ENCODE measurements around a stretch of chr12.

DNA sequence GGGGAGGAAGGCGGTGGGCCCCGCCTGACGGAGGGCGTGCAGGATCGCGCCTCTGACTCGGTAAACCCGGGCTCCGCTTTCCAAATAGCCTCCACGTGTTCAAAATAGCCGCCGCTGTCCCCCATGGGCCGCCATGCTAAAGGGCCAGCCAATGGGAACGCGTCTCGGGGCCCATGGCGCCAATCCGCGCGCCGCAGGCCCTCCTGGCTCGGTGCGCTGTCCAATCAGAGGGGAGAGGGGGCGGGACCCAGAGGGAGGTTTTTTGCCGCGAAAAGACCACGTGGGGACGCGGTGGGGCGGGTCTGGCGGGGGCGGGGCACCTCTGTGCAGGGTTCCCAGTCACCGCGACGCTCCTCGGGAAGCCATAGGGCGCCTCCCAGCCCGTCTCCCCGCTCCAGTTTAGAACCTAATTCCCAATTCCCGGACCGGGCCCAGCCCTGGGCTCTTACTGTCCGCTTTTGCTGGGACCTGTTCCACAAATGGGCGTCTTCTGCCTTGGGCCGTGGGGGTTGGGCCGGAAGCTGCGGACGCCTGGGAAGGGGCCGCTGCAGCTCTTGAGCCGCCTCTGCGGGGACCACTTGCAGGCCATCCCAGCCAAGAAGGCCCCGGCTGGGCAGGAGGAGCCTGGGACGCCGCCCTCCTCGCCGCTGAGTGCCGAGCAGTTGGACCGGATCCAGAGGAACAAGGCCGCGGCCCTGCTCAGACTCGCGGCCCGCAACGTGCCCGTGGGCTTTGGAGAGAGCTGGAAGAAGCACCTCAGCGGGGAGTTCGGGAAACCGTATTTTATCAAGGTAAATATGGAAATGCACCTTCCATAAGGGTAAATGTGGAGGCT is 668 bp downstream of the UNG start:
- PRO-cap, result unidirectional peak, plus-strand start at position 347 of the sequence; unidirectional peak, plus-strand start at position 524 of the sequence; unidirectional peak, plus-strand start at position 676 of the sequence

DNA sequence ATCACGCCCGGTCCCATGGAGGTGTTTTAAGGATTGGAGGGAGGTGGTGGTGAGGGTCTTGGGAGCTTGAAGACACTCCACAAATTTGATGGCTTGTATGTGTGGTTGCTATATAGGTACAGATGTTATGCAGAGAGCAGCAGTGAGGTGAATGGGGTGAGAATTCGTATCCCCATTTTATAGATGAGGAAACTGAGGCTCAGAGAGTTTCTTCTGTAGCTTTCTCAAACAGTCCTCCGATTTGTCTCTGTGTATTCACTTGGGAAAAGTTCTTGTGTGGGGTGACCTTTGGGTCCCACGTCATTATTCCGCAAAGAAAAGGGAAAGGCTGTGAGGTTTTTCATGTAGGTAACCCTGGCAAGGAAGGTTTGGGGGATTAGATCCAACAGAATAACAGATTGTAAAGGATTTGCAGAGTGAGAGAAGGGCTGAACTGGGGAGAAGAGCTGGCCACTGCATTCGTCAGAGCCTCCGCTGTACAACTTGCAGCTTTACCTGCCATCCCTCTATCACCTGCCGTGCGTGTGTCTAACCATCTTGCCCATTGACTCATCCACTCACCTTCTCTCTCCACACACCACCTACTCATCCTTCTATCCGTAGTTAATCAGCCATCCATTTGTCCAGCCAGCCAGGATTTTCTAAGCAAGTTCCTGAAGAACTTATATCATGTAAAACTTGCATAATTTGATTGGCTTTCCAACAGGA is 16.2 kb downstream of the ACACB start:
- PRO-cap, result no peak

DNA sequence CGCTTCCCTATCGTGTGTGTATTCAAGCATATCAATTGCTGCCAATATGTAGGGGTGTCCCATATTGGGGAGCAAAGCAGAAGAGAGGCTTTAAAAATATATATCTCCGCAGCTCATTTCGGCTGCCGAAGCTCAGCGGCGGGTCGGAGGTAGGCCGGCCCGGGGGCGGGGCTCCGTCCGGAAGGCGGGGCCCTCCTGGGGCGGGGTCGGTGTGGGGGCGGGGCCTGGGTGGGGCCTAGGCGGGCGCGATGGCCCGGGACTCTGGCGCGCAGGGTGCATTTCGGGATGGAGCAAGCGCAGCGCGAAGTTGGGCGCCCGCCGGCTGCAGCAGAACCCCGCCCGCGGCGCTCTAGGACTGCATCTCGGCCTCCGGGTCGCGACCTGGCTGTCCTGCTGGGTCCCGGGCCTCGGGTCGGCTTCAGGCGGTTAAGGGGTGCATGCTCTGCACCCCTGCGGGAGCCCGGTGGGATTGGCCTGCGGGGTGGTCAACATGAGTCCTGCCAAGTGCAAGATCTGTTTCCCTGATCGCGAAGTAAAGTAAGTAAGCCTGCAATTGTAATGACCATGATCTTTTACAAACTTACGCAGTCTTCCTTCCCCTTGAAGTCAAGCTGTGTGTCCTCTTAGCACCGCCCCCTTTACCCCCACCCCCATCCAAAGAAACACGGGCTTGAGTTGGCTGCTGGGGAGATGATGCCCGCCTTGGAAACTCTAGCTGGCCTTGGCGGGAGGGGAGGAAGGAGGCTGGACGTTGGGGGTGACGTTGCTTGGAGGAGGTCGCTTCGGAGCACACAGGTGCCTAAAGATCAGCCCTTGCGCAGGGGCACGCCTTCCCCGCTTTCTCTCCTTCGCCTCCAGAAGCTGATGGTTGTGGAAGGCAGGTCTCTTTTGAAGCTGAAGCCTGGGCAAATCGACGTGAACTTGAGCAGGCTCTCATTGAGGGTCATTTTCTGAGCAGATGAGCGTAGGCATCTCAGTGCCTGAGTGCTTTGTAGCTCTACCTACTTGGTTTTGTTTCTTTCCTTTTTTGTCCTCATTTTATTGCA is 38.3 kb downstream of the ACACB start:
- PRO-cap, result bidirectional peak, plus-strand start at position 278 of the sequence, minus-strand start at position 156 of the sequence; bidirectional peak, plus-strand start at position 857 of the sequence, minus-strand start at position 602 of the sequence

GRCh38 chr12:109264539-109265633 is 44.2 kb downstream of the FOXN4 start:
- PRO-cap, result no peak

GRCh38 chr12:109446906-109447310 is 30.2 kb downstream of the KCTD10 start:
- PRO-cap, result no peak

- PRO-cap, result no peak
These were observed 9.3 kb downstream of the KCTD10 start for GRCh38 chr12:109467681-109468329.

GRCh38 chr12:109540347-109541038 is 32.8 kb downstream of the MMAB start:
- PRO-cap, result no peak

DNA sequence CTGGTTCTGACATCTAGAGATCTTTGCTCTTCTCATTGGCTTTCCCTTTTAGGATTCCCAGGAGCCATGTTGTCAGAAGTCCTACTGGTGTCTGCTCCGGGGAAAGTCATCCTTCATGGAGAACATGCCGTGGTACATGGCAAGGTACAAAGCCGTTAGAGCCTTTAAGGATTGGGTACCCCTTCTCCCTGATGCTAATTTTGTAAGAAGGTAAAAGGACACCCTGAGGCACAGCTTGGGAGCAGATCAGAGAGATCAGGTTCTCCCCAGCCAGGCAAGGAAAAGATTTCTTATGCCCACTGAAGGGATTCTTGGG is 1.1 kb downstream of the MVK start:
- PRO-cap, result no peak

- PRO-cap, result no peak
These were observed 7.5 kb downstream of the MVK start for GRCh38 chr12:109580895-109581778.

DNA sequence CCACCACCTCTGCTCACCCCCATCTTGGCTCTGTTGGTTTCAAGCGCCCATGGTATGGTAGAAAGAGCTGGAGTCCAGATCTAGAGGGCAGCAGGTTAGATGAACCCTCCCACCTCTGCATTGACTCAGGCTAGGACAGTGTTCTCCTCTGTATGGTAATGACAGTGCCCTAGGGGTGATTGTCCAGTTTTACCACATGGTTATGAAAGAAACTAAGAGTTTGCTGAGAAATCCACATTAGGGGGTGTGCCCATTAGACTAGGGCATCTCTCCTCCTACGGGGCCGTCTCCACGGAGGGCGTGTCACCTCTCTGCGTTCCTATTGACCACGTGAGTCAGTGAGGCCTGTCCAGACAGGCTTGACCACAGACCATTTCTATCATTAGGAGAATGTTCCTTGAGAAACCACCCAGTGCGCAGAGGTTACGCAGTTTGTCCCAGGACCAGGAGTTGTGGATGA is 8.2 kb downstream of the MVK start:
- PRO-cap, result no peak

GRCh38 chr12:109714773-109715157 is 1.1 kb downstream of the FAM222A start:
- PRO-cap, result no peak

DNA sequence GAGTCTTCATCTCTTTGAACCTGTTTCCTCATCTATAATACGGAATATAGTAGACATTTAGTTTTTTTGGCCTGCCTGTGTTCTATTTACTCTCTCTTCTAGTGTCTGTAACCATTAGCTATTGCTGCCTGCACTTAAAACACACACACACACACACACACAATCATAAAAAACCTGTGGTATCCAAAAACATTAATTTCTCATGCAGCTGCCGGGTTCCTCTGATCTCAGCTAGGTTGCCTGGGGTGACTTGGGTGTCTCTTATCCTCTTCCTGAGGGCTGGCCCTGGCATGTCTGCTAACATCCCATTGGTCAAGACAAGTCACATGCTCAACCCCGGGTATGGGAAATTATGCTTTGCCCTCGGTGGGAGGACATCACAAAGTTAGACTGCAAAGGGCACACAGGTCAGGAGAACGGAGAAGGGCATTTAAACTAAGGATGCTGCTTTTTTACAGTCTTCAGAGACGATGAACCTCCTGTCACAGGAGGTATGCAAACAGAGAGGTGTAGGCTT is 55.7 kb downstream of the TRPV4 start:
- PRO-cap, result no peak

GRCh38 chr12:109831208-109832411 is 1.6 kb downstream of the TRPV4 start:
- PRO-cap, result no peak

- PRO-cap, result no peak
These were observed 22.8 kb downstream of the GLTP start for GRCh38 chr12:109857497-109857934.

DNA sequence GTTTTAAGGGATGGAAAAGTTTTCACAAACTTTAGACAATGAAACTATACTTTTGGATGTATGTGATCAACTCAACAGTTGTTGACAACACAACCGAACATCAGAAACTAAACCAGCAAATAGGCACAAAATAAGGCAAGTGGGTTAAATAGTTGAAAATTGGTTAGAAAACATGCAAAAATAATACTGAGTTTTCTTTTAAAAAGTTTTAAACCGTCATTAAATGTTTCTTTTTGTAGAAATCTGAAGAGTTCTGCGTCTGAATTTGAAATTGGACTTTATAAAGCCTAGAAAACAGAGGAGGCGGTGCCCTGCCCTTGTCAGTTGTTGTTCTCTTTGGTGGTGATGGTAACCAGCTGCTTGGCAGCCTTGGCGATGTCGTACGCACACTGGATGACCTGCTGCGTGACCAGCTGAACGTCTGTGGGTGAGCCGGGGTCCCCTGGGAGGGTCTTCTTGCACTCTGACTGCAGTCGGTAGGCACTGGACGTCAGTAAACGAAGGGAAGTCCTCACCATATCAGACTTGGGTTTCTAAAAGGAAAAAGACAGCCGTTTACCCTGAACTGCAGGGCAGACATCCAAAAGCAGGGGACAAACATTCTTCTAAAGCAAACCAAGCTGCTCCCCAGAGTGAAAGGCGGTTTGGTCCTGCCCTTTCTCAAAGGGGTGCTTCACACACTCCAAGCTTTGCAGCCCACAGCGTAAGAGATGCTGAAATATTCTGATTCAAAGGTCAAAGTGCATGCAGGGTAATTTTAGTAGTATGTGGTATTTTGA is 32.8 kb downstream of the TCHP start:
- PRO-cap, result no peak

GRCh38 chr12:109939152-109939469 is 39.0 kb downstream of the TCHP start:
- PRO-cap, result no peak

GRCh38 chr12:109946411-109947186 is 46.5 kb downstream of the TCHP start:
- PRO-cap, result no peak

DNA sequence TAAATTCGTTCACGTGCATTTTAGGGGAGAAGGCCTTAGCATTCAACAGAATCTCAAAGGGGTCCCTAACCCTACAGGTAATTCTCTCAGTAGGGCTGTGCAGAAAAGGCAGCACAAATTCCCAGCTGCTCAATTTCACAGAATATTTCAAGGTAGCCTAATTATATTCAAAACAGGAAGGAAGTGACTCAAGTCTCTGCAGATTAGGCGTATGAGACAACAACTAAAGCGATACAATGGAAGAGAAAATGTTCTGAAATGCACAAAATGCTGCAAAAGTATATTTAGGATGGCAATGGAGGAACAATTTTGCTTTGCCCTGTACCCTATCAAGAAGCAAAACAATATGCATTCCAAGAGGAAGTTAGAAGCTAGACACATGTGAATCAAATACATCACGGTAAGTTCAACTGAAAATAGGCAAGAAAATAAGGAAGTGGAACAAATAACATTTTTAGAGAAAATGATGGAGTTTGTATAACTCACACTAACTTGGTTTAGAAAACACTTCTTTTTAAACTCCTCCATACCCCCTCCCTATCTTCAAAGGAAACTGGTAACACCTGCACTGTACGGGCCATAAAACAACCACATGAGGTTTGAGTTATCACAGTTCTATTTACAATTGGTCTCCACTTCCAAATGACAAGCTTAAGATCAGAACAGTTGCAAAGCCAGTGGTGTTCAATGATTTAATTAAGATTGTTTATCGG is 1.6 kb downstream of the GIT2 start:
- PRO-cap, result bidirectional peak, plus-strand start at position 374 of the sequence, minus-strand start at position 110 of the sequence

DNA sequence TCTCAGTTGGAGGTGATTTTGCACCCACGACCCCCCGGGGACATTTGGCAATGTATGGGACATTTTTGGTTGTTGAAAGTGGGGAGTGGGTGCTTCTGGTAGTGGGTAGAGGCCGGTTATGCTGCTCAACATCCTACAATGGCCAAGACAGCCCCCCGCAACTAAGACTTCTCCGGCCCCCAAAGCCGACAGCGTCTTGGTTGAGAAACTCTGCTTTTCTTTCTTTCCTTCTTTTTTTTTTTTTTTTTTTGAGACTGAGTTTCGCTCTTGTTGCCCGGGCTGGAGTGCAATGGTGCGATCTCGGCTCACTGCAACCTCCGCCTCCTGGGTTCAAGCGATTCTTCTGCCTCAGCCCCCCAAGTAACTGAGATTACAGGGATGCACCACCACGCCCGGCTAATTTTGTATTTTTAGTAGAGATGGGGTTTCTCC is 1.3 kb downstream of the ANKRD13A start:
- PRO-cap, result no peak

GRCh38 chr12:110024368-110024822 is 23.9 kb downstream of the C12orf76 start:
- PRO-cap, result no peak